Subcutaneous adipose tissue (tissue), 3 donors: ENCODE data around the genes THSD4 and ARIH1.

- PRO-cap, result no peak
- RAMPAGE, long total RNA, 3 experiments, result no peak in any of the 3 experiments
Observed at GRCh38 chr15:70165810-70166486, 68.2 kb upstream of the TLE3 start.

DNA sequence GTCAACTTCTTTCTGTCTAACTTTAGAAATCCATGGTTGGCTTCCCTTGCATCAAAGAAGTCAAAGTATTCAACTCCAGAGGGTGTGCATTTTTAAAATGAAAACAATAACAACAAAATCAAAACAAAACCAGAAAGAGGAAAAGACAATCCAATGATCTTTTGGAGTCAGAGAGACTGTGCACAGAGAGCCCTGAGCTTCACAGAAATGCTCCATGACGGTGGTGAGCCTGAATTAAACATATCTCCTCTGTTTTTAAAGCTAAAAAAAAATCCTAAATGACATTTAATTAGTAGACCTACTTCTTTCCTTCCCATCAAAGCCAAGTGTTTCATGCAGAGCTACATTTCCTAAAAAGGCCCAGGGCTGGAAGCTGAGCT is 230.7 kb upstream of the TLE3 start:
- PRO-cap, result no peak
- RAMPAGE, long total RNA, 3 experiments, result no peak in any of the 3 experiments

- PRO-cap, result no peak
- RAMPAGE, long total RNA, 3 experiments, result no peak in any of the 3 experiments
Observed at GRCh38 chr15:70505419-70506196, 257.8 kb downstream of the UACA start.

DNA sequence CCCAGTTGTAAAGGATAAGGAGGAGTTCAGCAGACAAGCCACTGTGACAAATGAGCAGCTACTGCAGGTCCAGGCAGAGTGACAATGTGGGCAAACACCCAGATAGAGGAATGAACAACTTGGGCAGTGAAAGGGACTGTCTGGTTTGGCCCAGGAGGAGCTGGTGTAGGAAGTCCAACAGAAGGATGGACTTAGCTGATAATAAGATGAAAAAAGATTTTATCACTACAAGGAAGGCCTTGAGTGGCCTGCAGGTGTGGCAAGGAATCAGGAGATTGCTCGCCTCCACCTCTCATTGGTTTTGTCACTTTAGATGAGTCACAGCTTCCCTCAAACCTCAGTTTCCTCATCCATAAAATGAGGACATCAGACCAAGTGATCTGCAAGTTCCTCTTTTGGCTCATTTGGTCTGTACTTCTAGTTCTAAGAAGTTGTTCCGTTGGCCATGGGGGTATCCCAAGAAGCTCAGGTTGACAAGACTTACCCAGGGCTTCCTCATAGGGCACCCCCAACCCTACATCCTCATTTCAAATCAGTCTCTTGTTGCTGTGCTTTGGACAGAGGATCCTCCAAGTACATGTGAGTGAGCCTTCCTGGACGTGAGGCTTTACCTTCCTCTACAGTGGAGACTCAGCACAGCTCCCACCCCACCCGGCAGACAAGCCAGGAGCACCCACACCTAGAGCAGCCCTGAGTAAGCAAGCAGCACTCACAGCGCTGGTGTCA is 254.1 kb downstream of the UACA start:
- PRO-cap, result no peak
- RAMPAGE, long total RNA, 3 experiments, result no peak in any of the 3 experiments

DNA sequence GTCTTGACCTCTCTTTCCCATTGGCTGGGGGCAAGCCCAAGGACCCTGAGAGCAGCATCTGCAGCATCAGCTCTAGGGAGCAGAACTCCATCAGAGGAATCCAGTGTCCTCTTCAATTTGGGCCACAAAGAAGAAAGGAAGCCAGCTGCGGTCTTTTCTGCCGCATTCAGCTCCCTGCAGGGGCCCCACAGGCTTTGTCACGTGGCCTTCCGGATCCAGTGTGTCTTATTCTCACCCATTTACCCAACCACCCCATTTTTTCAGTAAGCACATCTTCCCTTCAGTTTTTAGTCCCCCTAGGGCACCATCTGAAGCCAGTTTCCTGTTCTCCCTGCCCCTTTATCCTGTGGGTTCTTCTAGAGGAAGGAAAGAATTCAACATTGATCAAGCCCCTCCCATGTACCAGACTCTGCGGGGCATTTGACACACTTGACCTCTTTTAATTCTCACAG is 227.7 kb downstream of the UACA start:
- PRO-cap, result no peak
- RAMPAGE, long total RNA, 3 experiments, result no peak in any of the 3 experiments

GRCh38 chr15:70586519-70586815 is 176.9 kb downstream of the UACA start:
- PRO-cap, result no peak
- RAMPAGE, long total RNA, 3 experiments, result no peak in any of the 3 experiments

DNA sequence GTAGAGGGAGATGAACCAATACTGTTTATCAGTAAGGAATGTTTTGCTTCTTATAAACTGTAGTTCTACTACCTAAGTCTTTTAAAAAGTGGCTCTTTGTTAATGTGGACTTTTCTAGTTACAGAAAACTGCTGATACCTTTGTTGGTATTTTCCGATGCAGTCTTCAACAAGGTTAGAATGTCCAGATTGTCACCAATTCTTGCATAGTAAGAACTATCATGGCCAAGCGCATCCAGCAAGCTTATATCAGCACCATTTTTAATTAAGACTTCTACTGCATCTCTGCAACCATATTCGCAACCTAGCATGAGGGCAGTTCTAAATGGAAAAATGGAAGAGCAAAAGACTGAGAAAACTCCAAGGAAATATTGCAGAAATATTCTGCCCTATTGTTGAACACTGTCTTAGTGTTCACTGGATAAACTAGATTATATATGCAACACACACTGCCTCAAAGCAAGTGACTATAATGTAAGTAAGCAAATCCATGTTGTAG is 79.2 kb downstream of the UACA start:
- PRO-cap, result no peak
- RAMPAGE, long total RNA, 3 experiments, result no peak in any of the 3 experiments

DNA sequence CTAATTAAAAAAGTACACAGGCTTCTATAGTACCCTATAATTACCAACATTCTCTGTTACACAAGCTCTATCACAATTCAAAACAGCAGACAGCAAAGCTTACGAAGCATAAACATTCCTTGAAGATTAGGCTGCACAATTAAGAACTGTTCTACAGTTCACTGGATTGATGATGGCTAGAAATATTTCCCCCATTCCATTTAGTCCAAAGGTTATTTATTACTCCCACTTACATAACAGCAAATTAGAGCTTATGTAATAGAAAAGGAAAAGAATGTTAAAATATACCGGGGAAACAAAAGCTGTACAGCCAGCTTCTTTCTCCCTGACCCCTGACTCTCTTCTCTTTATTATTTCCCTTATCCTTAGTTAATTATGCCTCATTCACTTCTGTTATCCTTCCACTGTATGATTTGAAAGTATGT is 49.3 kb downstream of the UACA start:
- PRO-cap, result no peak
- RAMPAGE, long total RNA, 3 experiments, result no peak in any of the 3 experiments

DNA sequence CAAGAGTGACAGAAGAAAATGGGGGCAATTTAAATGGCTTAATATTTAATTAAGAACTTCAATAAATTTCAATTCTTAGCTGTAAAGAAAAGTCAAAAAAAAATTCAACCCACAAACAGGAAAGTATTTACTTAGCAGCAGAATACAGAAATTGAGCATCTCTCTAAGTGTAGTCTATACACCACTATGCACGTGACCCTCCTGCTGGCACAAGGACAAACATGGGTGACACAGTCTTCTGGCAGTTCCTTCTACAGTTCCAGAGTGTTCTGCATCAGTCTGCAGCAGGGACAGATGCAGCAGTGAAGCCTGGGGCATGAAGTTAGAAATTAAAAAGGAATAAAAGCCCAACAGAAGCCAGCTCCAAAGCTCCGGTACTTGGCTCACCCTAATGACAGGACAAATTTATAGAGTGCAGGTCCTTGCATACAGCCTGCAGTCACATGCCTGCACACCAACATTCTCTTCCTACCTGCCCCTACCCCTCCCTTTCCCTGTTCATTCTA is 15.2 kb downstream of the UACA start:
- PRO-cap, result unidirectional peak, plus-strand start at position 277 of the sequence
- RAMPAGE, long total RNA, 3 experiments, result no peak in any of the 3 experiments

DNA sequence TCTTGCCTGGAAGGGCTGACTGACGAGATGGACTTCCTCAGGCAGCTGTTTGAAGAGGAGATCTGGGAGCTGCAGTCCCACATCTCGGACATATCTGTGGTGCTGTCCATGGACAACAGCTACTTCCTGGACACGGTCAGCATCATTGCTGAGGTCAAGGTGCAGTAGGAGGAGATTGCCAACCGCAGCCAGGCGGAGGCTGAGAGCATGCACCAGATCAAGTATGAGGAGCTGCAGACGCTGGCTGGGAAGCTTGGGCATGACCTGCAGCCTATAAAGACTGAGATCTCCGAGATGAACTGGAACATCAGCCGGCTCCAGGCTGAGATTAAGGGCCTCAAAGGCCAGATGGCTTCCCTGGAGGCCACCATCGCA is 5.4 kb upstream of the LARP6 start:
- PRO-cap, result no peak
- RAMPAGE, long total RNA, 3 experiments, result no peak in any of the 3 experiments

DNA sequence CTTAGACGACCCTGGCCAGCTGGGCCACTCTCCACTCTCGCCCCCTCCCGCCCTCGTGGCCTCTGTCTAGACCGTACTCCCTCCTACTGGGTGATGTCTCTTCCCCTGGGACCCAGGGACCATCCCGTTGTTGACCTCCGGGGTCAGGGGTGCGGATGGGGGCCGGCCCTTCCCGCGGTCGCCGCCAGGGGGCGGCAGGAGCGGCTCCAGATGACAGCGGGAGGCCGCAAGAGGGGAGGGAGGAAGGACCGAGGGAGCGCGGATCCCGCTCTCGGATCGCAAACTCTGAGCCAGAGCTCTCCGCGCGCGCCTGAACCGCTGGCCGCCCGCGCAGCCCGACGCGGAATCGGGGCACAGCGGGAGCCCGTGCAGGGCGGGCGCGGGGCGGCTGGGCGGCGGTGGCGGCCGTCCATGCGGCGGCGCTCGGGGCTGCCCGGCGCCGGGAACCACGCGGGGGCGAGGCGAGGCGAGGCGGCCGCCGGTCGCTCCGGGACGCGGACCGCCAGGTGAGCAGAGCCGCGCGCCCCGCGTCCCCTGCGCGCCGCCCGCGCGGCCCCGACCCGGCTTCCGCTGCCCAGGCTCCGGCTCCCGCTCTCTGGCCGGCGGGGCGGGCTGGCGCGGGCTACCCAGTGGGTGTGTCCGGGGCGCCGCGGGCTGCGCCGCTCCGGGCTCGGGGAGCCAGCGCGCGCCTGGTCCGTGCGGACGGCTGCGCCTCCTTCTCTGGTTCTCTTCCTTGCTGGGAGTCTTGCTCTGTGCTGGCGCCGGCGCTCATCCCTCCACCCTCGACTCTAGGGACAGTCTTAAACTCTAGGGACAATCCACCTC is at the start of gene THSD4:
Gene THSD4, plus strand, starts transcription at position 279 of the 825 bp plus-strand sequence.
- PRO-cap, result unidirectional peak, plus-strand start at position 213 of the sequence
- RAMPAGE, long total RNA, 3 experiments, result no peak in any of the 3 experiments

DNA sequence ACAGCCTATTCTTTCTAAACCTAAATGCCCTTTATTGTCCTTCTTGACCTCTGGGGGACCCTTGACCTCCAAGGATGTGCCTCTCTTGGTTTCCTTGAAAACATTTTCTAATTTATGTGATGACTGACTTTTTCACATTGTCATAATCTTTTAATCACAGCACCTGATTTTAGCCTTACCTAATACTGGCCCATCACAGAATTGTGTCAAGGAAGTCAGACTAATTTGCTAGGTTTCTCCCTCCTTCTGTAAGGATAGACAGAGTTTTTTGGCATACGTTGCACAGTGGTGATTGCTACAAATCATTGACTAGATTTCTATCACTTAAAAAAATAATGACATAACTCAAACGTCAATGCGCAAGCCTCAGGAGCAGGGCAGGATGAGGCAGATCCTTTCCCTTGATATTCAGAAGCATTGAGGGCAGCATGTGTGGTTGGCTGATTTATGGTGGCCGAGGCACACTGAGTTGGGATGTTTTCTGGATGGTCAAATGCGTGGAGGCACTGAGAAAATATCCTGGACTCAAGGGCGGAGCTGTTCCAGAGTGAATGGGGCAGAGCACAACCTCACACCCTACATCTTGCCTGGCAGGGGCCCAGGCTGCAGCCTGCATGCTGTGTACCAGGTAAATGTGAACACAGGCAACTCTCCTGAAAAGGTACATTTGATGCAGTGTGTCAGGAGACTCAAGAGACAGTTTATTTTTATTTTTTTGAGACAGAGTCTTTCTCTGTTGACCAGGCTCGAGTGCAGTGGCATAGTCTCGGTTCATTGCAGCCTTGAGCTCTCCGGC is 14.4 kb downstream of the THSD4 start:
- PRO-cap, result no peak
- RAMPAGE, long total RNA, 3 experiments, result no peak in any of the 3 experiments

DNA sequence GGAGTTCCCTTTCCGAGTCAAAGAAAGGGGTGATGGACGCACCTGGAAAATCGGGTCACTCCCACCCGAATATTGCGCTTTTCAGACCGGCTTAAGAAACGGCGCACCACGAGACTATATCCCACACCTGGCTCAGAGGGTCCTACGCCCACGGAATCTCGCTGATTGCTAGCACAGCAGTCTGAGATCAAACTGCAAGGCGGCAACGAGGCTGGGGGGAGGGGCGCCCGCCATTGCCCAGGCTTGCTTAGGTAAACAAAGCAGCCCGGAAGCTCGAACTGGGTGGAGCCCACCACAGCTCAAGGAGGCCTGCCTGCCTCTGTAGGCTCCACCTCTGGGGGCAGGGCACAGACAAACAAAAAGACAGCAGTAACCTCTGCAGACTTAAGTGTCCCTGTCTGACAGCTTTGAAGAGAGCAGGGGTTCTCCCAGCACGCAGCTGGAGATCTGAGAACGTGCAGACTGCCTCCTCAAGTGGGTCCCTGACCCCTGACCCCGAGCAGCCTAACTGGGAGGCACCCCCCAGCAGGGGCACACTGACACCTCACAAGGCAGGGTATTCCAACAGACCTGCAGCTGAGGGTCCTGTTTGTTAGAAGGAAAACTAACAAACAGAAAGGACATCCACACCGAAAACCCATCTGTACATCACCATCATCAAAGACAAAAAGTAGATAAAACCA is 59.2 kb downstream of the THSD4 start:
- PRO-cap, result no peak
- RAMPAGE, long total RNA, 3 experiments, result no peak in any of the 3 experiments

DNA sequence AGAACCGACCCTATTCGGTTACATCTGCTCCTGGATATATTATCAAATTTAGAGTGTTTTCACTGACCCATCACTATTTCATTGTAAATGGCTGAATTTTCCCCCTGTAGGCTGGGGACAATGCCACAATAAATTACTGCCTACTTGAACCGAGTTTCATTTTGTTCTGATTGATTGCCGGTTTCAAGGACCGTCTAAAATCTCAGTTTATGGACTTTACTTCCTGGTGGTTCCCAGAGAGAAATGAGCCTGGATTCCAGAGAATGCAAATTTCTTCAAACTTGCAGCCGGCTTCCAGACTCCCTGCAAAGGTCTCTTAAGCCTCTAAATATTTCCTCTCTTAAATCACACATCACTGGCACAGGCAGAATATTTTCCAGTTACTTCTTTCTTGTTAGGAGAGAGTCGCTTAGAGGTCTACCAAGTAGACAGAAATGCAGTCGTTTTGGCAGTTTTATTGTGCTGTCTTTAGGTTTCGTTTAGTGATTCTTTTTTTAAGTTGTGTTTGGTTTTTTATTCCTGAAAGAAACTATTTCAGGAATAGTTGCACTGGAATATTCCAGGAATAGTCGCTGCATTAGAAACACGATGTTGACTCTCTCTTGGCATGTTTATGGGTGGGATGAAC is 284.2 kb upstream of the NR2E3 start:
- PRO-cap, result no peak
- RAMPAGE, long total RNA, 3 experiments, result no peak in any of the 3 experiments

GRCh38 chr15:71679580-71680443 is 130.5 kb upstream of the NR2E3 start:
- PRO-cap, result bidirectional peak, plus-strand start at chr15:71680305, minus-strand start at chr15:71680211
- RAMPAGE, long total RNA, 3 experiments, result no peak in any of the 3 experiments

DNA sequence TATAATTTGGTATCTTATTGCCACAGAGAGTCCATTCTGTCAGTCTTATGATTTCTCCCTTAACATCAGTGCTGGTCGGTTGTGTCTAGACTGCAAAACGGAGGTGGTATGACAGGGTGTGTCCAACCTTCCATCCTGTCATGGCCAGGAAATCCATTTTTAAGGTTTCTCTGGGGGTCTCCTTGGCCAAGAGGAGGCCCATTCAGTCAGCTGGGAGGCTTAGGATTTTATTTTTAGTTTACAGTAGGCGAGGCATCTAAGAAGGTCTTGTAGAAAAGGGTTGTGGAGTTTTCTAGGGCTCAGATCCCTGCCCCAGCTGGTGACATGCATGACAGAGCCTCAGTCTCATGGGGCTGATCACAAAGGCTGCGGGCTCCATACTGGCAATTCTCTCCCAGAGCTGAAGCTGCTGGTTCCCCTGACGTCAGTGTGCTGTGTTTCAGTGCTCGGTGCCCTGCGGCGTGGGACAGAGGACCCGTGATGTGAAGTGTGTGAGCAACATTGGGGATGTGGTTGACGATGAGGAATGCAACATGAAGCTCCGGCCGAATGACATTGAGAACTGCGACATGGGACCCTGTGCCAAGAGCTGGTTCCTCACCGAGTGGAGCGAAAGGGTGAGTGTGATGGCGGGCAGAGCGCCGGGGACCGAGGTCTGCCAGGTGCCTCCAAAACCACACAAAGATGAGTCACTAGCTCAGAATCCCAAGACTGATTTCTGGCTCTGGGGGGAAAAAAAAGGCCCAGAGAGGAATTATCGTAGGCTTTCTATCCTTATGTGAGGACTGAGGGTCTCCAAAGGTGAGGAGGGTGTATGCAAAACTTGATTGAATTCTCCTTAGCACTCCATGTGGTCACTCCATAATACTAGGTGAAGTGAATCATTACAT is 62.1 kb upstream of the NR2E3 start:
- PRO-cap, result no peak
- RAMPAGE, long total RNA, 3 experiments, result no peak in any of the 3 experiments

DNA sequence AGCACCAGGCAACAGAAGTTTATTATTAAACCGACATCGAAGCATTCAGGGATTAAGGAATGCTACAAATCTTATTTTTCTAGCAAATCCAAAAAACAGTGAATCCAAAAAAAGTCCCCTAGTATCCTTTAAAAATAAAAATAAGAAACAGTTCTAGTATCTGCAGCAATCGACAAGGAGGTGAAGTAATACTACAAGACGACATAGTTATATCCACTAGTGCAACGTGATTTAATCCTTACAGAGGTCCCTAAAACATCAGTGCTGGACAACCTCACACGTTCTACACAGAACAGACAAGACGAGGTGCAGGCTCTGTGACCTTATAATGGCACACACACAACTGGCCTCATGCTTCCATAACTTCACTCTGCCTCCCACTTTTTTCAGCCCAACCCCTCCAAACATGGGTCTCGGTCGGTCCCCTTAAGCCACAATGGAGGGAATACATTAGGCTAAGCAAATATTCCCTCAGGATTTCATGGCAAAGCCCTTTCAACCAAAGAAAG is 1.4 kb downstream of the MYO9A start:
- PRO-cap, result unidirectional peak, plus-strand start at position 290 of the sequence
- RAMPAGE, long total RNA, 3 experiments, result no peak in any of the 3 experiments

DNA sequence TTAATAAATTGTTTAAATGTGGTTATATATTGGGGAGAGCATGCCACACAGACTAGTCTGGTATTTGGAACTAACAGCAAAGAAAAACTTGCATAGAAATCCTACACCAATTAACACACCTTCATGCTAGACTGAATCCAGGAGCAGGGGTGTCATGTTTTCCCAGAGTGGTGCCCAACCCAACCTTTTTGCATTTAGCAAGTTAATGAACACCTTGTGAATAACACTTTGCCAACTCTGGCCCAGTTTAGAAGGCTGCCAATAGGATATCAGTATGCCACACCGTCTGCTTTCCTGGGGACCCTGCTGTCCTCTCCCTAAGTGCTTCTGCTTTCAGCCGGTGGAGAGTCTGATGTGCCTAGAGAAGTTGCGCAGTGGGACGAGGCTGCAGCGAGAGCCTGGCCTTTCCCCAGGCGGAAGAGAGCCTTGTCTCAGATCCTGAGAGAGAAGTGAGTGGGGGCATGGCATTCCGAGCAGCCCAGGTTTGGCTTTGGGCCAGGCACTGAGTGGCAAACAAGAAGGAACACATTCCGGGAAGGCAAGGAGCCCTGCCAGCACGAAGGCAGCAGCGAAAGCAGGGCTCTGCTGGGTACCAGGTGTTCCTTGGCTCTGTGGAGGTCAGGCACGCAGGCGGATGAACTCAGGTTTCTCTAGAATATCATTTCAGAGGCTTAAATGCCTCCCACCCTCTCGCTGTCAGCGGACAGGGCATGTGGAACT is 36.9 kb downstream of the SENP8 start:
- PRO-cap, result no peak
- RAMPAGE, long total RNA, 3 experiments, result no peak in any of the 3 experiments

DNA sequence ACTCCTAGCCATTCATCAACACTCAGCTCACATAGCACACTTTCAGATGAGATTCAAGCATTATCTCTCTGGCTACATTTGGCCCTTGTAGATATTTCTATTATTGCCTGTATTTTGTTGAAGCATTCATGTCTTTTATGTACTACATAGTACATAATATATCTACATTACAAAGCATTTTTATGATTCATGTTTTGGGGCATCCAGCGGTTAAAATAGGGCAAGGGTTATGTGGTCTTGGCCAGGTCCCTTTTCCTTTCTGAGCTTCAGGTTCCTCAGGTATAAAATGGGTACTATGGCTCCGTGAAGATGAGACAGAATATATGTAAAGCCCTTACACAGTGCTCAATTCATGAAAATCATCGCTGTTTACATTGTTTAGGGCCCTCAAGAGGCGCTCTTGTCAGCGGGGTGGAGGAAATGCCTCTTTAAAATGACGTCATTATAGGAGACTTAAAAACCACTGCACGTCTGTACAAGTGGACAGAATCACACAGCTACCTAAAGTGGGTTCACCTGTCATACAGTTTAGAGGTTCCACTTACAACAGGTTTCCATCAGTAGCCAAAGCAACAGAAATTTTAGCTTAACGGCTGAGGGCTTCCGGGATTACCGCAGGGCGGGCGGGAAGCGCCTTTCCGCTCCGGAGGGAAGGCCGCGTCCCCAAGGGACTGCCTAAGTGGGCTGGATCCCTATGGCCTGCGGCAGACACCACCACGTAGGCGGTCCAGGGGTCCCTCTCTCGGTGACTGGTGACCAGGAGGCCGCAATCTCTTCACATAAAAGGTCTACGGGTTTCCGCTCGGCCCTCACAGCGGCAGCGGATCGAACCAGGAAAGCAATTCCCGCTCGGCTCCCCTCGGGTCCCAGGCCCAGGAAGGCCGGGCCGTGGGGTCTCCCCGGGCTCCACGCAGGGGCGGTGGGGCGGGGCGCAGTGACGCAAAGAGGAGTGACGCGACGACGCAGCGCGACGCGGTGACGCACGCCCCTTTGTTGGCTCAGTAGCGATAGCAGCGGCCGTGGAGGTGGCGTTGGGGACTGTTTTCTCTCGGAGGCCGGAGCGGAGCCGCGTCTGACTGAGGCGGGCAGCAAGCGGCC is at the start of gene ARIH1:
Gene ARIH1, plus strand, starts transcription at position 1,001 of the 1,098 bp plus-strand sequence.
- PRO-cap, result bidirectional peak, plus-strand start at position 1,001 of the sequence, minus-strand start at position 880 of the sequence
- RAMPAGE, long total RNA, 3 experiments, result start-site peak on the minus strand in 2 of 3 experiments, centred at positions 859 to 868 of the sequence, 9 to 14 reads per replicate

DNA sequence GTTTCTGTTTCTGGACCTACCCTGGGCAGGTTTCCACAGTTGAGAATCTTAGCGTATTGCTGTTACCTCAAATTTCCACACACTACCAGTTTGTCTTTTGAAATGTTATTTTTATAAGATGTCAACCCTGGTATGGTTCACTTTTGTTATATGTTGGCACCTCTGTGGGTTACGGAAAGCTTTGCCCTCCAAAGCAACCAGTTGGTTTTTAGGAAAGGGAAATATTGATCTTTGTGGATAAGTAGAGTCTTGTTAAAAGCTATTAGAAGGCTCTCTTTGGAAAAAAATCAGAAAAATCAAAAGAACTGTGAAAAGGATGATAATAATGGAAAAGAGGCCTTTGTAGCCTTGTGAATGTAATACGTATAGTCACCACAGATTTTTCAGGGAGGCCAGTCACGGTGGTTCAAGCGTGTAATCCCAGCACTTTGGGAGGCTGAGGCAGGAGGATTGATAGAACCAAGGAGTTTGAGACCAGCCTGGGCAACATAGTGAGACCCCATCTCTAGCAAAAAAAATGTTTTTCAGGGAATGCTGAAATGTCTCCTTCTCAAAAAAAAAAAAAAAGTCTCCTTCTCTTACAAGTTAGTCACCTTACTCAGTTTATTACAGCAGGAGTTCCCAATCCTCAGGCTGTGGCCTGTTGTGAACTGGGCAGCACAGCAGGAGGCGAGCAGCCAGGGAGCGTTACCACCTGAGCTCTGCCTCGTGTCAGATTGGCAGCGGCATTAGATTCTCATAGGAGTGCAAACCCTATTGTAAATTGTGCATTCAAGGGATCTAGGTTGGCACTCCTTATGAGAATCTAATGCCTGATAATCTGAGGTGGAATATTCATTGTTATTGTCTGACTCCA is 15.8 kb downstream of the ARIH1 start:
- PRO-cap, result no peak
- RAMPAGE, long total RNA, 3 experiments, result no peak in any of the 3 experiments